Aortic smooth muscle cell (primary cell): ENCODE measurements around a stretch of chr6.

- RRBS: 1% methylated on average over 28 of the region's 91 CpGs
Measured at GRCh38 chr6:108557742-108558438, 2.8 kb upstream of the FOXO3 start.

DNA sequence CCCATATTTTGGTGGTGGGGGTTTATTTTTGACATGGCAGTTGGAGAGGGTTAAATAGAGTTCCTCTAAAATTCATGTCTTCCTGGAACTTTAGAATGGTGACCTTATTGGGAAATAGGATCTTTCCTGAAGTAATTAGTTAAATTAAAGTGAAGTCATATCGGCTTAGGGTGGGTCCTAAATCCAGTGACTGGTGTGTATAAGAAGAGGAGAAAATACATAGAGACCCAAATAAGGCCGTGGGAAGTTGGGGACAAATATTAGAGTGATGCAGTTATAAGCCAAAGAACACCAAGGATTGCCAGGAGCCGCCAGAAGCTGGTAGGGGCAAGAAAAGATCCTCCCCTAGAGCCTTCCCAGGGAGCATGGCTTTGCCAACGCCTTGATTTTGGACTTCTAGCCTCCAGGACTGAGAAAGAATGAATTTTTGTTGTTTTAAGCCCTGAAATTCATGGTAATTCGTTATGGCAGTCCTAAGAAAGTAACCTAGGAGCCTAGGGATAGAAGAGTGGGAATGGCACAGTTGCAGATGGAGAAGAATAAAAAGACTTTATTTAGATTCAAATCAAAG, 10.7 kb downstream of the FOXO3 start:
- RRBS: no CpG with 5 or more reads among the region's 5 CpGs

DNA sequence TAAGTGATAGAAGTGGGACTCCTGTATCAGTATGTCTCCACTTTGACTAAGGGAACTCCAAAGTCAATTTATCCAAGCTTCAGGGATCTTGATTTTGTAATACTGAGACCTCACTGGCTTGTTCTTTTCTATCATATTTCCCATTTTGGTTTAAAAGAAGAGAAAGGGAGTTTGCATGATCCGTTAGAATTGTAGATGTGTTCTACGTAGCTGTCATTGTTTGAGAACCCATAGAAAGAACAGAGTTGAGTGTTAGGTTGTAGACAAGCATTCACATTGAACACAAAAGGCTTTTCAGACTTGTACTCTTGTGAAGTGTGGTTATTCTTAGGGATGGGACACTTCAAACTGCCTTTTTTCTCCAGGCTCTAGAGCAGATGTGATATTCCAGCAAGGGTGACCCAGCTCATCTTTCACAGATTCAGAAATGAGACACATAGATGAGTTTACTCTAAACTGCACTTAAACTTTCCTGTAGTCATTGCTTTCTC, 19.9 kb downstream of the FOXO3 start:
- RRBS: no CpG with 5 or more reads among the region's 2 CpGs

DNA sequence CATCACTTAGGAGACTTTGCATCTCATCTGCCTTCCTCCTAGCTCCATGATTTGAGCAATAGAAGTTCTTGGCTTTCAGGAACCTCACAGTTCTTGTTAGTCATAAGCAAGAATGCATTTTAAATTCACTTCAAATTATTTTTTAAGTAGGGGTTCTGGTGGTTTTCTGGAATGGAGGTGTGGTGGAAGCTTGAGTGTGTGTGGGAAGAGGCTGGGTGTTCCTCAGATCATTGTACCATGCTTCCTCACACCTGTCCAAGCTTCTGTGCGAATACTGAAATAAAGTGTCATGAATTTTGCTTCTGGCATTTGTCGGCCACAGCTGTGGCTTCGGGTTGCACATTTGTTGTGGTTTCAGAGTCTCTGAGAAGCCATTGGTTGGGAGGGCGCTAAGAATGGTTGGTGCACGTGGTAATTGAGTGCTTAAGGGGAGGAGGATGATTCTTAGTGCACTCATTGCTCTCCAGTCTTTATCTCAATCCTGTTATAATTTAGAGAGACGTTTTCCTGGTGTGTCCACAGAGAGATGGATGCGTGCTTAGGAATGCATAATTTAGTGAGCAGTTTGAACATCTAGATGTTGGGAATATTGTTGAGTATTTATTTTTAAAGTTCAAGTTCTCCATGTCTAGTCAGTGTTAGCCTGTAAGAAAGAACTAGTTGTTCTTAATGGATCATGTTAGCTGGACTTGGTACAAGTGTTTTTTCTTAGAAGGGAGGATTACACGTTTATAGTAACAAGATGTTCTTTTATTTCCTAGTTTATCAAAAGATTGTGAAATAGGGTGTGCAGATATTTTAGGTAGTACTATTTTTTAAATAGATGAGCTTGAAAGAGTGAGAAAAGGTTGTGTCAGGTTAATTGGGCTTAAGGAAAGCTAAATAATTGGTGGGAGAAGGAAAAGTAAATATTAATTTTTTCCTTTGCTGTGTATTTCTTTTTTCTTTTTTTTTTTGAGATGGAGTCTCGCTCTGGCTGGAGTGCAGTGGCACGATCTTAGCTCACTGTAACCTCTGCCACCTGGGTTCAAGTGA, 32.0 kb downstream of the FOXO3 start:
- RRBS: no CpG with 5 or more reads among the region's 10 CpGs

- RRBS: no CpG with 5 or more reads among the region's 1 CpG
Measured at GRCh38 chr6:108606036-108606259, 45.2 kb downstream of the FOXO3 start.

- RRBS: no CpG with 5 or more reads among the region's 5 CpGs
Measured at GRCh38 chr6:108841514-108842003, 6.7 kb upstream of the ARMC2 start.

GRCh38 chr6:108845987-108846496, 2.2 kb upstream of the ARMC2 start:
- RRBS: no CpG with 5 or more reads among the region's 5 CpGs

GRCh38 chr6:108850507-108851036, 2.4 kb downstream of the ARMC2 start:
- RRBS: no CpG with 5 or more reads among the region's 7 CpGs

DNA sequence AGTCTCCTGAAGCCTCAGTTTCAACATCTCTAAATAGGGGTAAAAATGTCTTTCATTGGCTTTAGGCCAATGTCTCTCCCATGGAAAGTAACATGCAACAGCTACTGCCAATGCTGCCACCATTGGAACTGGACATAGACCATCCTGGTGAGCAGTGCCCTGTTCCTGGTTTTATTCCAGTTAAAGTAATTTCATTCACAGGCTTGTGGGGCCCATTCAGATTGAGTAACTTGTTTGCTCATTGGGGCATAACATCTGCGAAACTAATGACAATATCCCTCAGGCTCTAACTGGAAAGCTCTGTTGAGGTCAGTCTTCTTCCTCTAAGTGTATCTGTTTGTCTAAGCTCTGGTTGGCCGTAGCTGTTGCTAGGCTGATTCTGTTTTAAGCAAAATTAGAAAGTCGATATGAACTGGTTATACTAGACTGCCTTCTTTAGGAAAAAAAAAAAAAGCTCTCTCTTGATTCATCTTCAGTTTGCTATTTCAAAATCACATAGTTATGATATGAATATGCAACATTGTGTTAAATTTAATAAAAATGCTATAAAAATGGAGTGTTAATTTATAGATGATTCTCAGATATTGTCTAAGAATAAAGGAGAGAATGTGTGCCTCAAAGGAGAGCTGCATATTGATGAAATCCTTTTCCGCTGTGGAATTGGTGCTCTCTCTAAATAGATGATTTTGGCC, 99.3 kb downstream of the ARMC2 start:
- RRBS: no CpG with 5 or more reads among the region's 4 CpGs

GRCh38 chr6:108948398-108949112, 100.3 kb downstream of the ARMC2 start:
- RRBS: no CpG with 5 or more reads among the region's 10 CpGs

- RRBS: no CpG with 5 or more reads among the region's 5 CpGs
Measured at GRCh38 chr6:109059532-109060350, 34.9 kb downstream of the SESN1 start.

DNA sequence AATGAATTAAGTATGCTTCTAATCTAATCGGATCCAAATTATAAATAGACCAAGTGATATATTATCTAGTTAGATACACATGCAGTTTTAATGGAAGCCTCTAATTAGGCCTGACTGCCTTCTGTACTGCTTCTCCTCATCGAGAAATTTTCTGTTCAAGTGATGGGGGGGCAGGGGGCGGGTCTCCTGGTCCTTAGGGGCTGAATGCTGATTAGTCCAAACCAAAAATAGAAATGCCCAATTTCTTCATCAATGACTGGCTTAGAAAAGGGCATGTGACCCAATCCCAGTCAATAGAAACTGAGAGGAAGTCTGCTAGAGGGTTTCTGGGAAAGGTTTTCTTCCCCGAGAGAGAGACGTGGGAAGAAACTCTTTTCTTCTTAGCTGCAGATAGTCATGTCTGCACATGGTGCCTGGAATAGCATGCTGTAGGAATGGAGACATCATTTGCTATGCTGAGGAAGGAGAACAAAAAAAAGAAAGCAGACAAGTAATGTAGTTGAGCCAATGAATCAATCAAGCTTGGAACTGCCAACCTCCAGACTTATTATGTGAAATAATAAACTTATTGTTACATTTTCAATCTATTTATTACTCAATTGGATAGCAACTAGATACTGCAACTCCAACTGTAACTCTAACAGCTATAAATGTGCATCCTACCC, 6.7 kb downstream of the SESN1 start:
- RRBS: no CpG with 5 or more reads among the region's 5 CpGs

DNA sequence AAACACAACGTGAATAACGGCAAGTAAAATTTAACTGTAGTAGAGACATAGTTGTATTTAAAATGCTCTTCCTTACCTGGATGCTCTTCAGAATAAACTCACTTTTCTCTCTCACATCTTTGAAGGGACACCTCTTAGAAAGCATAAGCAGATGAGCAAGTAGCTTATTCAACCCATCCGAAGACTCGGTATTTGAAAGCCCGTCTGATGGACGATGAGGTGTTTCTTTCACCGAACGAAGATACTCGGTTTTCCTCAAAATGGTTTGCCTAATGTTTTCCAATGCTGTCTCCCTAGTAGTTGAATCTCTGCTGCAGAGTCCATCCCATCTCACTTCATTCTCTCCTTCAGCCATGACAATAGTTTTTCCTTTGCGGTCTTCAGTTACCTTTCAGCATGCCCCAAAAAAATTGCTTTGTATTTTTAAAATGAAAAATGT, 908 bp downstream of the SESN1 start:
- RRBS: no CpG with 5 or more reads among the region's 10 CpGs

- RRBS: 2% methylated on average over 19 of the region's 40 CpGs
Measured at GRCh38 chr6:109094158-109094716, 409 bp downstream of the SESN1 start.

DNA sequence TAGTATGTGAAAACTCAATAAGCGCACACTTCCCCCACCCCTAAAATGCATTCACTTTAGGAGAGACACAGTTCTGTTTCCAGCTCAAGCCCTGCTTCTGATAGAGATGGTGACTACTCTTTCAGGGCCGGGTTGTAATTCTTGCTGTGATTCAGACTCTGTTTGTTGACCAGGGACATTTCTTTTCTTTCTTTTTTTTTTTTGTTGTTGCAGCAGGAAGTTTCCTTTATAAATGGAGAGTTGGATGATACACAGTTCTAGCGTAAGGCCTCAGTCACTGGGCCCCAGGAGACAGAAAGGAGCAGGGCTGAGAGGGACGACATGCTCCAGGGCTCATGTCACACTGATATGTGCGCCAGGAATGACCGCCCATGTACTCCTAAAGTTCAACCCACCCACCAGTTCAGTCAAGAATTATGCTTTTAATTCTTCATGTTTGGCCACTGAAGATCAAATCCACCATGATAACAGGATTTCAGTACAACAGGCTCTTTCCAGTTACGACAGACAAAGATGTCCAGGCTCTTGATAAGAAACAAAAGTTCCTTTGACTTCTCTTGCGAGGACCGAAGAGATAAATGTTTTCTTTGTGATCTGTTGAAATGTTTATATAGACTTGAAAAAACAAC, 142.5 kb downstream of the CD164 start:
- RRBS: no CpG with 5 or more reads among the region's 9 CpGs

DNA sequence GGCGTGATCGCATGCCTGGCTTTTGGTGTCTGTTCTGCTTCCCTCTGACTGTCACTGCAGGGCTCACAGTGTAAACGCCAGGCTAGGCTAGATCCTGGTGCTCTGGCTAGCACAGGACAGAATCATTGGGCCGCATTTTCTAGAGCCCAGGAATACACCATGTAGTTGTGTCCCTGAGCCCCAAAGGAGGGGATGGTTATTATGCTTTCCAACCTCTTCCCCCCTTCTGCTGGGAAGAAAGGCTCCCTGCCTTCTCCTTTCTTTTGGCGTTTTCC, 38.6 kb downstream of the CD164 start:
- RRBS: no CpG with 5 or more reads among the region's 5 CpGs

- RRBS: no CpG with 5 or more reads among the region's 3 CpGs
Measured at GRCh38 chr6:109367271-109367842, 14.9 kb downstream of the CD164 start.

- RRBS: no CpG with 5 or more reads among the region's 9 CpGs
Measured at GRCh38 chr6:109384347-109385057, 2.2 kb upstream of the CD164 start.

GRCh38 chr6:109440151-109440274, 415 bp downstream of the PPIL6 start:
- RRBS: no CpG with 5 or more reads among the region's 9 CpGs